Cardiac ventricle fibroblast (primary cell): ENCODE data around the genes SESN1, CD164 and MICAL1.

DNA sequence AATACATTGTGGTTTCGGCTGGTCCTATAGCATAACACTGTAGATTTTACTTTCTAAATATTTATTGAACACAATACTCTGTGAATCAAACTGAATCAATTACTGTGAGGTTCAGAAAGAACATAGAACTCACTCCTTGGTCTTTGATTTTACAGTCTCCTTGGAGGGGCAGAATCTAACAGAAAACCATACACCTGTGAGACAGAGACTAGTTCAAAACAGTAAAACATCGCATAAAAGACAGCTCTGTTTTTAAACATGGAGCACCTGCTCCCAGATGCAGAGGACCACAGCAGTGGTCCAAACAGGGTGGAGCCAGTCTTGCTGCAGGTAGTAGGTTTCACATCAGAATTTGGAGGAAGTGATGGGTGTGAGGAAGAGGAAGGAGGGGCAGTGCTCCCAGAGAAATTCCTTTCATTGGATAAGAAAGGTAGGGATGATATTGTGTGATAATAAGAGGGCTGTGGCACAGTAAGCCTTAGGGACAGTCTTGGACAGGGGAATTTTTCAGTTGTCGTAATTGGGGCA, 79.1 kb downstream of the FOXO3 start:
- RAMPAGE, long total RNA = no peak

- RAMPAGE, long total RNA = no peak
Observed at GRCh38 chr6:108653685-108654488, 93.2 kb downstream of the FOXO3 start.

GRCh38 chr6:108685957-108686425, 125.3 kb downstream of the FOXO3 start:
- RAMPAGE, long total RNA = no peak

DNA sequence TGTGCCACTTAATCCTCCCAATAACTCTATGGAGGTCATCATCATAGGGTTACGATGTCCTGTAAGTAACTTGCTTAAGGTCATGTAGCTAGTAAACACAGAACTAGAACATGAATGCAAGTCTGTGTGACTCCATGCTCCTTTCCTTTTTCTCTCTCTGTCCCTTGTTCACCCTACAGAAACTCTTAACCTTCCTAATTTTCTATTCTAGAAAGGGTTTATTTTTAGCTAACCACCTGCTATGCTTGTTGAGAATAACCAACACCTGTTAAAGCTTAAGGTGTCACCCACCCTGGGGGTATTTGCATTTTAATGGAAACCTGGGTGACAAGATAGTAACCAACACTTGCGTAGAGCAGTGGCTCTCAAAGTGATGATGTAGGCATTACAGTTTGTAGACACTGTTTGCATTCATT, 114.6 kb upstream of the ARMC2 start:
- RAMPAGE, long total RNA = no peak

DNA sequence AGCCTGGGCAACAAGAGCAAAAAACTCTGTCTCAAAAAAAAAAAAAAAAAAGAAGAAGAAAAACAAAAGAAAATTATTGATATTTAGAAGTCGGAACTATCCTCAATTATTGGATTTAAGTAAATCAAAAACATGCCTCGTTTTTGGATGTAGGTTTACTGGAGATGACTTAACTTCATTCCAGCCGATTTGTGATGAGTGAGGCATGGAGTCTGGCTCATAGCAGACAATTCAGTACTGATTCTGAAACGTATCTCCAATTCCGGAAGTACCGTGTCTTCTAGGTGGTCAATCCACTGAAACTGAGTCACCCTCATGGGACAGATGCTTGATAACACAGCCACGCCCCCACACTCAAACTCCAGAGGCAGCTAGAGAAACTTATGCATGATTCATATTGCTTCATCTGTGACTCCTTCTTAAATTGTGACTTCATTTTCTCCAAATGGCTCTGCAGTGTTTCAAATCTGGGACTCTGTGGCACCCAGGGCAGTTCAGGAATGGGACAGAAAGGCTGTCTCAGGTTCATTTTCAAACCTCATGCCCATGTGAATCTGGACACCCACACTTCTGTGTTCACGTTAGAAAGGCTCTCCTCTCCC, 110.3 kb upstream of the ARMC2 start:
- RAMPAGE, long total RNA = no peak

DNA sequence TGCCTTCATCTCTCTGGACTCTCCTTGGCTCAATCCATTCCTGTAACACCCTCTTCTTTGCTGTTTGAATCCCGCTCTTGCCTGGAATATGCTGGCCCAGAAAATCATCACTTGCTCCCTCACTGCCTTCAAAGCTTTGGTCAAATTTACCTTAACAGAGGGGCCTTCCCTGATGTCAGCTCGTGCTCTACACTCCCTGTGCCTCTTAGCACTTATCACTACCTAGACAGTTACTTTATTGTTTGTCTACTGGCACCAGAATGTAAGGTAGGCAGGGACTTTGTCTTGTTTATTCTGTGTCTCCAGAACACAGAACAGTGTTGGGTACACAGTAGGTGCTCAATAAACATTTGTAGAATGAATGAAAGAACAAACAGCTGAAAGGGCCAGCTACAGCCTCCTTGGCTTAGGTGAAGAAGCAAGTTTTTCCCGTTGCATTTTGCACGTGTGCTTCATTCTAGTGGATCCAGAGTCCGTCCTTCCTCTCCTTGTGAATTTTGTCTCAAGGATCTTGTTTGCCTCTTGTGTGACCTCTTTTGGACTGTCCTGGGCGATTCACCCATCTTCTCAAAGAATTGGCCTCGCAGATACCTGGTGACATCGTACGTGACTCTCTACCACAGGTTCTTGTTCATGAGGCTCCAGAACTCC, 84.3 kb upstream of the ARMC2 start:
- RAMPAGE, long total RNA = no peak

DNA sequence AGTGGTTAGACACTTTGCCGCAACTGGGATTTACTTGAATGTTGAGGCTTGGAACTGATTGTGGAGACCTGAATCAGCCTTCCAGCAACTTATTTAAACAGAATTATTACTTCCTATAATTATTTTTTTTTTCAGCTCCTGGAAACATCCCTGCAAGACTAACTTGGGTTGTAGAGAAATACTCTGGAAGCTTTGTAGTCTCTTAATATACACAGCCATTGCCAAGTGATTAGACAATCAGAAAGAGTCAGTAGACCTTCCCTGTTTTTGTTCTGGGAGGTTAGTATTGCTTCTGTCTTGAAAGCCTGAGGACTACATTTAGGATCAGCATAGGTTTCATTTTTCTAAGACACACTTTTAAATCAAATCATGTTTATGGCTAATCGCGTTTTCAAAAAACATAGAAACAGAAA, 94.3 kb downstream of the ARMC2 start:
- RAMPAGE, long total RNA = no peak

DNA sequence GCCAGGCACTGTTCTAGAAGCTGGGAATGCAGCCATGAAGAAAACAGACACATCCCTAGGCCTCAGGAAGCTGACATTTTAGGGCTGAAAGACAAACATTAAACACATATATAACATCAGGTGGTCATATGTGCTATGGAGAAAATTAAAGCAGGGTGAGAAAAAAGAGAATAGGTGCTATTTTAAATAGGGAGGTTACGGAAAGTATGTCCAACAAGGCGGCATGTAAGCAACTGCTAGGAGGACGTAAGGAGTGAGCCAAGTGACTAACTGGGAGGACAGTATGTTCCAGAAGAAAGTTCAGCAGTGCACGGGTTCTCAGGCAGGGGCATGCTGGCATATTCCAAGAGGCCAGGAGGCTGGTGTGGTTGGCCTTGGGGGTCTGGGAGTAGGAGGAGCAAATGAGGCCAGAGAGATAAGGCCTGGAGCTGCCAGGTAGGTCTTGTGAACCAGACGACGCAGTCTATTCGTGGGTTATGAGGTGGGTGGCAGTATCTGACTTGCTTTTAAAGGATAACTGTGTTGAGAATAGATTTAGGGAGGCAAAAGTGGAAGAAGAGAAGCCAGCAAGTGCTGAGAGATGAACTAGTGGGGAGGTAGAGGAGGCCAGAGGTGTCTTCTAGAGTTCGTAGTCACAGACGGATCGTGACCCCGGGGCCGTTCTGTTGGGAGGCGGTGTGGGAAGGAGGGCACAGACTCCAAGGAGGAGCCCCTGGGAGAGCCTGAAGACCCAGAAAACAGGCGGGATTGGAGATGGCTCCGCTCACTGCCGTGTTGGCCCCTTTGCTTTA, 112.5 kb downstream of the ARMC2 start:
- RAMPAGE, long total RNA = no peak

DNA sequence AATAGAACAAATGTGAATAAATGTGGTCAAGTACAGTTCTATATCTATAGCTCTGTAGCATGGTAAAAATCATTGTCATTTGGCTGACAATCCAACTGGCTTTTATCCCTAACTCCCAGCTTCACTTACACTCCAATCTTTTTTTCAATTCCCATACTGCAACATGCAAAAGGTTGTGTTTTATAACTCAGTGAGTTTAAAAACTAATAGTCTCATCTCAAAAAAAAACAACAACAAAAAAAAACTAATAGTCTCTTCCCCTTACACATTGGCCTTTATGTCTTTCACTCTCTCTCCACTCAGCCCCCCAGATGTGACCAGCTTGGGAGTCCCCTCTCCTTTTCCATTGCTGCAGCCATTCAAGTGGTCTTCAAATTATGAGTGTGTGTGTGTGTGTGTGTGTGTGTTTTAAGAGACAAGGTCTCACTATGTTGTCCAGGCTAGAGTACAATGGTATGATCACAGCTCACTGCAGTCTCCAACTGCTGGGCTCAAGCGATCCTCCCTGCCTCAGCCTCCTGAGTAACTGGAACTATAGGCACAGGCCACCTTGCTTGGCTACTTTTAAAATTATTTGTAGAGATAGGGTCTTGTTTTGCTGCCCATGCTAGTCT, 103.7 kb downstream of the SESN1 start:
- RAMPAGE, long total RNA = no peak

- RAMPAGE, long total RNA = no peak
Observed at GRCh38 chr6:109019870-109020367, 74.7 kb downstream of the SESN1 start.

GRCh38 chr6:109094717-109095331, at the start of gene SESN1:
TSS of gene SESN1 (minus strand) at chr6:109094846.
- RAMPAGE, long total RNA = no peak

- RAMPAGE, long total RNA = no peak
Observed at GRCh38 chr6:109163392-109164197, 68.3 kb downstream of the CEP57L1 start.

- RAMPAGE, long total RNA = no peak
Observed at GRCh38 chr6:109374332-109375246, 7.7 kb downstream of the CD164 start.

DNA sequence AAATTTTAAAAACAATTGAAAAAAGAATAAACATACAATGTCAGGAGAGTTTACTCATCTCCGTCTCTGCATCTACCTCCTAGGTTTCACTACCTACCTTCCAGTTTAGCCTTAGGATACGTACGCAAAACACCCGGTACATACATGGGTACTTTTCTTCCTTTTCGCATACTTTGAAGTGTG, 969 bp downstream of the CD164 start:
- RAMPAGE, long total RNA = no peak

DNA sequence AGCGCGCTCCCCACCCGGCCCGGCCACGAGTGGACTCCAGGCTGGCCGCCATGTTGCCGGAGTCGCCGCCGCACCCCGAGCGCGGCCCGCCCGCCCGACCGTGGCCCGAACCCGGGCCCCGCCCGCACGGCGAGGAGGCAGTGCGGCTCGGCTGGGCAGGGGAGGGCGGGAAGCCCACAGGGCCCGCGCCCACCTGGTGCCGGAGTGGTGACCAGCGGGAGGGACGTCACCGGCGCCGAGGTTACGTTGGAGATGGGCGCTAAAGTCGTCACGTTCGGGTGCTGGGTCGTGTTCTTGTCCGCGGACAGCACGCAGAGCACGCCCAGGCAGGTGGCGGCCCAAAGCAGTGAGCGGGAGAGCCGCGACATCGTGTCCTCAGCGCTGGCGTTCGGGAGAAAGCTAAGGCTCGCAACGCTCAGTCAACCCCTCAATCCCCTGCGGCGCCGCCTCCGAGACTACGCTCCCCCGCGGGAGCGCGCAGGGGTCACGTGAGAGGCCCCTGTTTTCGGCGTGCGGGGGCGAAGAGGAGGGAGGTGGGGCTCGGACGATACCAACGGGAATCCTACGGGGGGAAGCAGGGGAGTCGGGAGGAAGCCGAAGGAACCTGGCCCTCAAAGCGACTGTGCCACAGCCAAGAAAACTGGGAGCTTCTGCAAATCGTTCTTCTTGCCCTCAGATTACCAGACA, at the start of gene CD164:
CD164 (minus strand) TSS at position 457 of the 687 bp plus-strand sequence.
- RAMPAGE, long total RNA = start-site peak on the minus strand centred at position 431 of the sequence, 78 bp wide, 3,492 and 359 reads in 2 replicates

DNA sequence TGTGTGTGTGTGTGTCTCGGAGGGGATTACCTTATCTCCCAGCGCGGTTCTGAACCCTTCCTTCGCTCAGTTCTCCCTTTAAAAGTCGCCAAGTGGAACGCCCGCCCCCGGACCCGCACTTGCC, 415 bp downstream of the PPIL6 start:
- RAMPAGE, long total RNA = no peak

DNA sequence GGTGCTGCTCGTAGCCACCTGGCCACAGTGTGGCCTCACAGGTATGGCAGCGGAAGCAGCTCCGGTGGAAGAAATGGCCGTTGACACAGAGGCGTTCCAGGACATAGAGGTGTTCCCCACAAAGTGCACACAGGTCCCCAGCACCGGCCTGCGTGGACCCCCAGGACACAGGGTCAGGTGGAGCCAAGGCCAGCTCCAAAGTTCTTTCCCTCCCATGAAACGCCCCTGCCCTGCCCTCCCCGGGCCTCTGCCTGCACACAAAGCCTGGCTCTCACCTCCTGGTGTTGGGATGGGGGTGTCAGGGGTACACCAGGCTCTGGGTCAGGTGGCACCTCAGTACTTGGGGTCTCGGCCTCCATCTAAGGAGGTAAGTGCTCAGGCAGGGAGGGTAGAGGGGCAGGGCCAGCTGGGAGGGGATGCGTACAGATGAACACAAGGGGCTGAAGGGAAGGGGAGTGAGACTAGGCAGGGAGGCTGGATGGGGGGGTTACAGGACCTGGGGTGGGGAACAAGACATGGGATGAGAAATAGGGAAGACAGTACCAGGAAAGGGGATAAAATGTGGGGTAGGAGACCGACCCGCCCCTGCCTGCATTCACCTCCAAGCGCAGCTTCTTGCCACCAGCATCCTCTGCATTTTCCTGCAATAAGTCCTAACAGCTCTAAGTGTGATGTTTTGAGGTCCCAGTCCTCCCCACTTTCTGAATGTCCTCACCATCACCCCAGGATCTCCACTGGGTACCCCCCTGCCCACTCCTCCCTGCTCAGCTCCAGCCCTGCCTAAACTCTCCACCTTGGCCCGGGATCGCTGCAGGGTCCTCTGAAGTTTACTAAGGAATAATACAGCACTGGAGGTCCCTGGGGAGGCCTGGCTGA, 6.8 kb downstream of the SMPD2 start:
- RAMPAGE, long total RNA = no peak

DNA sequence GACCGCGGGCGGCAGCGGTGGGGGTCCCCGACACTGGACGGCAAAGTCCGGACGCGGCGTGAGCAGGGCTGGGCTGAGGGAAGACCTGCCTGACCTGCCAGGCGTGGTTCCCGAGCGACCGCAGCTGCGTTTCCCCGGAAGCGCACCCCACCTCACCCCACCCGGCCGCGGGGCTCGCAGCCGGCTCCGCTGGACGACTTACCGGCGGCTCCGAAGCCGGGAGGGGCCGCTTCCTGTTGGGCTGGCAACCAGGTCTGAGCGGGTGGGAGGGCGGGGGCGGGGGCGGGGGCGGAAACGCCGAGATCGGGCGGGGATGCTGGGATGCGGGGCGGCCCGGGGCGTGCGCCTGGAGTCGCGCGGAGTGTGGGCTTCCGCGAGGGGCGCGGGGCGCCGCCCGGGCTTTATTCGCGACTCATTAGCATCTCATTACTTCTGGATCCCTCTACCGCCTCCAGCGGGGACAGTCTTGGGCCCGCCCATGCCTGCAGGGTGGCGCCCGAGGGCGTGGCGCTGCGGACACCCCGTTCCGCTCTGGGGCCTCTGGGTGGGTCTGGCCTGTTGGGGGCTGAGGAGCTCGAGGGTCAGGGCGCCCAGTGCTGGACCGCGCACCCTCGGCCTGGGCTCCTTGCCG, at the start of gene MICAL1:
MICAL1 (minus strand) TSS at position 256 of the 631 bp plus-strand sequence.
- RAMPAGE, long total RNA = no peak

DNA sequence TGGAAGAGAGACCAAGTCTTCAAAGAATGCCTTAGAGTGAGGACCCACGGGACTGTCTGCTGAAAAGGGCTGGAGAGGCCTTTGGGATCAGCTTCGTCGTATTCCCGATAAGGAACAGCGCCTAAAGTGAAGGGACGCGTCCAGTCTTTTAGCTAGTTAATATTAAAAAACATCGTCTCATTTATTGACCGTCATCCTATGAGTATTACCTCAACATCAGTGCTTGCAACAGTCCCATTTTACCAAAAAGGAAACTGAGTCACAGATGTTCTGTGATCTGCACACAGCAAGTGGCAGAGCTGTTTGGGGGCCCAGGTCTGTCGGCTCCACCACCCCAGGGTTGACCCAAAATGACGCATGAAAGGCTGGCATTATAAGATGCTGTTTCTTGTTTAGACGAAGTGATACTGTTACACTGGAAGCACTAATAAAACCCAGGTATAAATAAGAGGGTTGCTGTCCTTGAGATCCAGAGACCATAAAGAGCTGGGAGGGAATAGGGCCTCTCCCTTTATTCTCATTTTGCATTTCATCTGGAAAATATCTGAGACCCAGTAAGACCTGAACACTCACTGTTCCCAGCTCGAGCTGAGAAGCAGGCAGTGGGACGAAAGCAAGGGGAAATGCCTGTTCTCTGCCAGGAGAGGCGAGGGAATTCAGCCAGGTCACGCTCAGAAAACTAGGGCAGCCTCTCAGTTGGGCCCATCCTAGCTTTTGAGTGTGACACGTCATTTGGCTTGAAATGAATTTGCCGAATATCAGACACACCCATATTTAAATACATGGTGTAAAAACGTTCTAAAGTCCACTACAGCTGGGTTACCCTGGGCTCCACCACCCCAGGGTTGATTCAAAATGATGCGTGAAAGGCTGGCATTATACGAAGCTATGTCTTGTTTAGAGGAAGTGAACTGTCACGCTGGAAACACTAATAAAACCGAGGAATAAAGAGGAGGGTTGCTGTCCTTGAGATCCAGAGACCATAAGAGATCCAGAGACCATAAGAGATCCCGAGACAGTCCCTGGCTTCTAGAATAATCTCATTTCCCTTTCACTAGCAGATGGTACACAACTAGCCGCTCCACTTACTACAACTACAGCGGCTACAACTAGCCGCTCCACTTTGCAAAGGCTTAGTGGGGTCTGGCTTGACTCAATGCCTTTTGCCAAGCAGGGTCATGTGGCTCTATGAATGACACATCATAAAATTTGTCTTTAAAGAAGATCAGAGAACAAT, 1.4 kb upstream of the MICAL1 start:
- RAMPAGE, long total RNA = no peak

DNA sequence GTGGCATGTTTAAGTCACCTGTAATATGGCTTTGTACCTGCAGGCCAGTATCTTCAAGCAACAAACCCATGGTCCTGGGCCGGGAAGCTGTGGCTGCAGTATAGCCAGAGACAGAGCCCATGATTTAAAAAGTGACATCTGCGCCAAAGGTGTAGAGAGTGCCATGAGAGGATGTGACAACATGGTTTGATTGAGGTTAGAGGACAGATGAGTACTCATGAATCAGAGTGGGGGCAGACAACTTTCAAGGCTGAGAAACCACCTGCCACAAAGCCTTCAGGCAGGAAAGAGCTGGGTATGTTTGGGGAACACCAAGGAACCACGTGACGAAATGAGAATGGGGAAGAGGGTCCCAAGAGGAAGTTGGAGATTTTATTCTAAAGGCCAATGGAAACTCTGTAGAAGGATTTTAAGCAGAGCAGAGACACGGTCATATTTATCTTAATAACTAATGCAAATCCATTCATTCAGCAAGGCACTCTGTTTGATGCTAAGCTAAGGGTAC, 3.3 kb upstream of the MICAL1 start:
- RAMPAGE, long total RNA = no peak